Epithelial cell of proximal tubule (primary cell): ENCODE results near the genes VASN and NMRAL1.

DNA sequence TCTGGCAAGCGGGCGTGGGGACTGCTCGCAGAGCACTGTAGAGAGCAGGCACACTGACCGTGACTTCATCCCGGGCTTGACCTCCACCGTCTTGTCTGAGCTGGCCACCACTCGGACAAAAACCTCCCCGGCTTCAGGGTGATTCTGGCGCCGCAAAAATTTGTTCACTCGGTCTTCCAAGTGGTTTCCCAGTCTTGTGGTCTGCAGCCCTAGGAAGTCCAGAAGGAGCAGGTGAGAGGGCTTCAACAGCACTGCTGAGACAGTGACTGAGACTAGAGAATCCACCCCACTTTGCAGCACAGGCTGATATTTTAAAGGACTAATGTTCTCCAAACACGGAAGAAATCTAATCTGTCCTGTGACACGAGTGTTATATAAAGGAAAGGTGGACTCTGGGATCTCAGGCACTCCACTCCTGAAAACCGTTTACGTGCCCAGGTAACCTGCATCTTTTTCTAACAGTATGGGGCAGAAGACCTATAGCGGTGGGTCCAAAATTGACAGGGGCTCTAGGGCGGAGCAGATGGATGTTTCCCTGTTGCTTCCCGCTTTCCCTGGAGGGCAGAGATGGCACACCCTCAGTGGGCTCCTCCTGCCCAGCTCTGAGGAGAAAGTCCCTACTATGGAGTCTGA, 23.1 kb upstream of the TRAP1 start:
- RAMPAGE, long total RNA = no peak
- RRBS = 96% methylated on average over 4 of the region's 18 CpGs

DNA sequence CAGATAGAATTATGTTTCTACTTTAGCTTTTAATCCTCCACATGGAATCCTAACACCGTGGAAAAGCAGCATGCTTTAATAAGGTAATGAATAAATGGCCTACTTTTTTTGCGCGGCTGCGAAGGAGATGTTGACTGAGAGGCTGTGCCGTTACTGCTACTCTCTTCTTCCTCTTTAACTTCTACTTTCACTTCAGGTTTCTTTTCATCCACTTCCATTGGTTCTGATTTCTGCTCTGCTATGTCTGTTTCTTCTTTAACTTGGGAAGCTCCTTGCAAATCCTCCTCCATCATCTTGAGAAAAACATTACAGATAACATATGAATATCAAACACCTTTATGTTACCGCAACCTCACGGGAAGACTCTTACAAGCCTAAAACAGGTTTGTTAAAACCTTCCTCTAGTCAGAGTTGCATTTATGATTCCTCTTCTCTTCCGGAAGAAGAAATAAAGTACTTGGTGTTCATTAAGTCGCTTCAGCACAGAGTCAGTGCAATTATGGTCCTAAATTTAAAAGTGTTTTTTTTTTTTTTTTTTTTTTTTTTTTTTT, 50.4 kb upstream of the TRAP1 start:
- RAMPAGE, long total RNA = no peak
- RRBS = no CpG with 5 or more reads among the region's 9 CpGs

GRCh38 chr16:3769089-3769590, 51.8 kb upstream of the TRAP1 start:
- RAMPAGE, long total RNA = no peak
- RRBS = no CpG with 5 or more reads among the region's 12 CpGs

- RAMPAGE, long total RNA = no peak
- RRBS = no CpG with 5 or more reads among the region's 8 CpGs
These were observed 61.3 kb downstream of the CREBBP start for GRCh38 chr16:3819121-3819647.

GRCh38 chr16:4053138-4053918, 62.9 kb downstream of the ADCY9 start:
- RAMPAGE, long total RNA = no peak
- RRBS = no CpG with 5 or more reads among the region's 27 CpGs

DNA sequence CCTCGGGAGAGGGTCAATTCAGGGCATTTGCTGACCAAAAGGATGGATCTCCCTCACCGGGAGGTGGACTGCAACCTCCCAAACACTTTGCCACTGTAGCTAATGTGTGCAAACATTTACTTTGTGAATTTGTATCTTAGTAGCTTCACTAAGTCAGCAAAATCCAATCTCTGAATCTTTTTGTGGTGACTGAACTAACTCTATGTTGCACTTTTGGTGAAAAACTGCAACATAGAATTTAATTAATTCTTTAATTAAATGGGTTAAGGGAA, 48.6 kb downstream of the ADCY9 start:
- RAMPAGE, long total RNA = no peak
- RRBS = no CpG with 5 or more reads among the region's 2 CpGs

DNA sequence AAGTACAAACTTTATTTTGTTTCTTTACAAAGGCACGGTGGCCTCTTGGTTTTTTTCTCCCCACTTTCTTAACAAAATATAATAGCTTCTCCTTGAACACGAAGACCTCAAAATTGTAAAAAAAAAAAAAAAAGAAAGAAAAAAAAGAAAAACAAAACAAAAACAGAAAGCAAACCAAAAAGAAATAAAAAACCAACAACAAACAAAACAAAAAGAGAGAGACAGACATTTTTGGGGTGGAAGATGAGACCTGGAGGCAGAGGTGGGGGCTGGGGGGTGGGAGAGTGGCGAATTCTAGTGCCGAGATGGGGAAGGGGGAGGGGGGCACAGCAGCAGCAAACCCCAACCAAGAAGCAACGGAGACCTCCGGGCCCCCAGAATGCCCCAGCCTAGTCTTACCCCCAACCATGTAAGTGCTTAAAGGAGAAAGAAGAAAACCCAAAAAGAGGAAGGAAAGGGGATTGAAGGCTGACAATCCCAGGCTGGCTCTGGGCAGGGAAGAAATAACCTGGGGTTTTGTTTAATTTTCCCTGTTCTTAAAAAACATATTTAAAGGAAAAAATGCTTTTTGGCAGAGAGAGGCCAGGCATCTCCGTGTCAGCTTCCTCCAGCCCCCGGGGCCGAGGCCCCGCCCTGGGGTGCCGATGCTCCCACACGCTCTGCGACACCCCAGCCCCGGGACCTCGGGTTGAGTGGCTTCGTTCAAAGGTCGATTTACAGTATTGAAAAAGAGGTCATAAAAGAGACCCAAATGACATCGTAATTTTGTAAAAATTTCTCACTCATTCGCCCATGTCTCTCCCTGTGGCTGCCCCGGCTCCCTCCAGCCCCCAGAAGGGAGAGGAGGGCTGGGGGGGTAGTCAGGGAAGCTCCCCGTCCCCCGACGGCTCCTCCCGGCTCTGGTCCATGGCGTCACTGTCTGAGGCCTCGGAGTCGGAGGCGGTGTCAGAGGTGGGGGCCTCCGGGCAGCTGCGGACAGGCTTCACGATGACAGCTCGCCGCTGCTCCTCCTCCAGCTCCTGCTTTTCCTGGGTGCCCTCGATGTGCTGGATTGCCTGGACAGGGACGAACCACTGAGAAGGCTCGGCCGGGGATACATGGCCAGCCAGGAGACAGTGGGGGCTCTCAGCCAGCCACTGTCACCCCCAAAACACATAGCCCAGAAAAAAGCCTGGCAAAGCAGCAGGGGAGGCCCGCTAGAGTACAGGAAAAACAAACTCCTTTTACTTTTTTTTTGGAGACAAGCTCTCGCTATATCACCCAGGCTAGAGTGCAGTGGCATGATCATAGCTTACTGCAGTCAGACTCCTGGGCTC, 15.2 kb downstream of the TFAP4 start:
- RAMPAGE, long total RNA = no peak
- RRBS = 93% methylated on average over 17 of the region's 39 CpGs

- RAMPAGE, long total RNA = no peak
- RRBS = no CpG with 5 or more reads among the region's 13 CpGs
These were observed 5.9 kb upstream of the GLIS2 start for GRCh38 chr16:4309899-4310413.

- RAMPAGE, long total RNA = no peak
- RRBS = 1% methylated on average over 16 of the region's 34 CpGs
These were observed 2.0 kb upstream of the GLIS2 start for GRCh38 chr16:4313795-4314267.

GRCh38 chr16:4337971-4339223, 12.7 kb downstream of the PAM16 start:
- RAMPAGE, long total RNA = no peak
- RRBS = 61% methylated on average over 2 of the region's 23 CpGs

DNA sequence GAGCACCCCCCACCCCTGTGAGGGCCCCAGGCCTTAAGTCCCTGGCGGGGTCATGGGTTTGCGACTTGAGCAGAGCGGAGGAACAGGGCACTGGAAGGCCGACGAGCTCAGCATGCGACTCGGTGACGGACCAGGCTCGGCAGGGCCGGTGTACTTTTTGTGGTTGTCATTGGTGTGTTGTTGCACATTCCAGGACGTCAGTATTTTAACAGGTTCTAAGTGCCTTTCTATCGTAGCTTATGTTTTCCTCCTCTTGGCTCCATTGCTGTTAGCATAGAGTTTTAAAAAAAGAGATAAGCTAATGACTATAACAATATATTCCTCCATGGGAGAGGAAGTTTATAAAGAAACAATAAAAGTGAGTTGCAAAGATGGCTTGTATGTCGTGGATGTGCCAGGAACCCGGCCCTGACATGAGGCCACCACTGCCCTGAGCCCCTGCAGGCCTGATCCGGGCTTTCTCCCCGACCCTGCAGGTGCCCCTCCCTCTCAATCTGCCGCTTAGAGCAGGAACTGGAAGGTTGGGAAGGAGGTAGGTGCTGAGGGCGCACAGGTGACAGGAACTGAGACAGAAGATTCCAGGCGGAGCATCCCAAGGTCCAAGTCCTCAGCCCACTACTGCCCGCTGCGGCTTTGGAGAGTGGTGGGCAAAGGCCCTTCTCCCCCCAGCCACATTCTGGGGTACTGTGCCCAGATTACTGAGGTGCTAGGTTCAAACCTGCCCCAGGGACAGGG, 11.7 kb downstream of the PAM16 start:
- RAMPAGE, long total RNA = no peak
- RRBS = 48% methylated on average over 2 of the region's 21 CpGs

- RAMPAGE, long total RNA = no peak
- RRBS = no CpG with 5 or more reads among the region's 23 CpGs
These were observed 6.2 kb downstream of the PAM16 start for GRCh38 chr16:4344732-4345555.

DNA sequence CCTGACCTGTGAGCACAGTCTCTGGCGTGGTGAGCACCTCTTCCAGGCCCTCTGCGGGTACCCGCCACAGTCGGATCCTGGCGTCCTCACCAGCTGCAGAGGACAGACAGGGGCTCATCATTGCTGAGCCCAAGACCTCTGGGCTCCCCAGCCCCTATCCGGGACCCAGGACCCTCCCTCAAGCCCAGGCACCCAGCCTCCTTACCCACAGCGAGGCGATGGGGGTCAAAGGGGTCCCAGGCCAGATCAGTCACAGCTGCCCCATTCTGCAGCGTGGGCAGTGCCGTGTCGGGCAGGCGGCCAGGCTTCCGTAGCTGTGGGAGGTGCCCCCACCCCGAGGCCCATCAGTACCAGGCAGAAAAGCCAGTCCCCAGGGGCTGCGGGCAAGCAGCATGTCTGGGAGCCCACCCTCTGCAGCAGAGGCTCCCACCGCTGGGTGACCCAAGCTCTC, 10.1 kb upstream of the PAM16 start:
- RAMPAGE, long total RNA = no peak
- RRBS = no CpG with 5 or more reads among the region's 16 CpGs

GRCh38 chr16:4371392-4372464, at the start of gene VASN:
Gene VASN (plus strand): TSS chr16:4371848.
- RAMPAGE, long total RNA = no peak
- RRBS = under 1% methylated on average over 53 of the region's 89 CpGs

- RAMPAGE, long total RNA = no peak
- RRBS = 3% methylated on average over 1 of the region's 41 CpGs
These were observed 10.2 kb downstream of the VASN start for GRCh38 chr16:4381654-4382383.

DNA sequence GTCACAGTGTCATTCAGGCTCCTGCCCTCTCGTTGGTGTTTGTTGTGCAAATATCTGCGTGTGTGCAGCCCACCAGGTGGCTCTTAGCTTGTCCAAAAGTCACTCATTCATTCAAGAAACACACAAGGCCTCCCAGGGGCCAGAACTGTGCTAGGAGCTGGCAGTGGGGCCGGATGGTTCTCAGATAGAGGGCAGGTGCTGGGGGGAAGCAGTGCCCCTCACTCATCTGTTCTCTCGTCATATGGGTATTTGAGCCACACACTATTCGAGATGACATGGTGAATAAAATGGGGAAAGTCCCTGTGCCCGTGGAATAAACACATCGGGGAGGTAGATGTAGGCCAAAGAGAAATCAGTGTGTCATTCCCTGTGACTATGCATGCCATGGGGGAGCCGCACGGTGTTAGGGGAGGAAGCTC, 18.1 kb downstream of the VASN start:
- RAMPAGE, long total RNA = no peak
- RRBS = no CpG with 5 or more reads among the region's 9 CpGs

DNA sequence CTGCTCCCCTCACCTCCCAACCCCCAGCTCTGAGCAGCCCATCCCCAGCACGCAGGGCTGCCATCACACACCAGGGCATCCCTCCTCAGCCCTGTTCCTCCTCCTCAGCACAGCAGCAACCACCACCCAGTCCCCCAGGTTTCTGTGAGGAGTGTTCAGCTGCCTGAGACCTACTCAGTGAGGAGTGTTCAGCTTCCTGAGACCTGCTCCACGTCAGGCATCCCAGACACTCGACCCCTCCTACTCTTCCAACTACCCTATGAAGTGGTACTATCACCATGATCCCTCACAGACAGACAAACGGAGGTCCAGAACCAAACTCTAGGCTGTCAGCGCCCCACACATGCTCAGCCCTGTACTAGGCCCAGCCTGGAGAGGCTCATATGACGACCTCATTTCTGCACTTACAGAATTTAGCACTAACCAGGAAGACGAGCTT, 21.0 kb downstream of the CORO7 start:
- RAMPAGE, long total RNA = no peak
- RRBS = no CpG with 5 or more reads among the region's 7 CpGs

DNA sequence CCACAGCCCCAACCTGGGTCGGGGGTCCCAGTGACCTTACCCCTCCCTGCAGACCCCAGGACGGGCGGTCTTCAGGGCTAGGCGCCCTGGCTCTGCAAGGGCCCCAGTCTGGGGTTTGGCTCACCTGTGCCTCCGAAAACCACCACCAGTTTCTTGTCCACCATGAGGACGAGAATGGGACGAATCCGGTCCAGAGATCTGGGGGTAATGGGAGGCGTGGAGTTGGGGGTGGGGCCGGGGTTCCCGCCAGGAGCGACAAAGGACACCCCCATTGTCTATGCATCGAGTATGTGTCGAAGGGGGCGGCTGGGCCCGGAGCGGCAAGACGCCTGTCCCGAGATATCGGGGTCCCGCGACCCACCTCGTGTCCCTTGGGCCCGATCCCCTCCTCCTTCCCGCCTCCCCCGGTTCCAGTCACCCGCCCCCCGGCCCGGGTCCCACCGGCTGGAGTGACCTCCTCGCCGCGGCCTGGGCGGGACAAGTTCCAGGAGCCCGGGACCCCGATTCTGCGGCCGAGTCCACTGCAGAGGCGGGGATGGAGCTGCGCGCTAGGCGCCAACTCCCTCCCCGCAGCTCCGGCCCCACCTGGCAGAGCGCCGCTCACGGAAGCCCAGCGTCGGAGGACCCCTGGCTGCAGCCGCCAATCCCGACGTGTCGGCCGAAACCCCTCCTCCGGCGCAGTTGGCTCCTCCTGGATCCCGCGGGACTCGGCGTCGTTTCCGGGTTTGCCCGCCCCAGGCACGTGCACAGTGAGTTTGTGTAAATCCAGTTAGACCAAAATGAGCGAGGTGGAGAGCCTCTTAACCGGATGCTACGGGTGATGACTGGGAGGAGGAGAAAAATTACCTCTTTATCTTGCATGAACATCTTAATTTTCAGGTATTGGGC, at the start of gene NMRAL1:
TSS of gene NMRAL1 (minus strand) at position 657 of the 888 bp plus-strand sequence.
- RAMPAGE, long total RNA = start-site peak on the minus strand centred at position 614 of the sequence, 87 bp wide, 665 and 328 reads in 2 replicates
- RRBS = 2% methylated on average over 48 of the region's 67 CpGs

GRCh38 chr16:4507814-4508391, 30.7 kb downstream of the CDIP1 start:
- RAMPAGE, long total RNA = no peak
- RRBS = no CpG with 5 or more reads among the region's 13 CpGs

GRCh38 chr16:4512033-4512976, 26.3 kb downstream of the CDIP1 start:
- RAMPAGE, long total RNA = no peak
- RRBS = no CpG with 5 or more reads among the region's 20 CpGs